Peritoneum (tissue), 1 donor: ENCODE measurements around a stretch of chr6.

- PRO-cap, result no peak
These were observed 24.4 kb downstream of the CNR1 start for GRCh38 chr6:88141472-88142420.

DNA sequence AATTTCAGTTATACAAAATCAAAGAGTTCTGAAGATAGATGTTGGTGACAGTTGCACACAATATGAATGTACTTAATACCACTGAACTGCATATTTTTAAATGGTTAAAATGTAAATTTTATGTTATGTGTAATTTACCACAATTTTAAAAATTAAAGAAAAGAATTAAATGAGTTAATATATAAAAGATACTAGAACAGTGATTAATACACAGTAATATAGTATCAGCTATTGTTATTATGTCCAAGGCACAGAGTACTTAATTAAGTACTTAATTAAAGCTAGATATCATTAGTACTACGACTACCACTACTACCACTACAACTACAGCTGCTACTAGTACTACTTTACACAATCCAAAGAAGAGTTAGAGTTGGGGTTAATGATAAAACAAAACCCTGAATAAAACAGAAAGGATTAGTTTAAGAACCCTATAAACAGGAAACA lies 98.4 kb downstream of the RNGTT start:
- PRO-cap, result no peak

DNA sequence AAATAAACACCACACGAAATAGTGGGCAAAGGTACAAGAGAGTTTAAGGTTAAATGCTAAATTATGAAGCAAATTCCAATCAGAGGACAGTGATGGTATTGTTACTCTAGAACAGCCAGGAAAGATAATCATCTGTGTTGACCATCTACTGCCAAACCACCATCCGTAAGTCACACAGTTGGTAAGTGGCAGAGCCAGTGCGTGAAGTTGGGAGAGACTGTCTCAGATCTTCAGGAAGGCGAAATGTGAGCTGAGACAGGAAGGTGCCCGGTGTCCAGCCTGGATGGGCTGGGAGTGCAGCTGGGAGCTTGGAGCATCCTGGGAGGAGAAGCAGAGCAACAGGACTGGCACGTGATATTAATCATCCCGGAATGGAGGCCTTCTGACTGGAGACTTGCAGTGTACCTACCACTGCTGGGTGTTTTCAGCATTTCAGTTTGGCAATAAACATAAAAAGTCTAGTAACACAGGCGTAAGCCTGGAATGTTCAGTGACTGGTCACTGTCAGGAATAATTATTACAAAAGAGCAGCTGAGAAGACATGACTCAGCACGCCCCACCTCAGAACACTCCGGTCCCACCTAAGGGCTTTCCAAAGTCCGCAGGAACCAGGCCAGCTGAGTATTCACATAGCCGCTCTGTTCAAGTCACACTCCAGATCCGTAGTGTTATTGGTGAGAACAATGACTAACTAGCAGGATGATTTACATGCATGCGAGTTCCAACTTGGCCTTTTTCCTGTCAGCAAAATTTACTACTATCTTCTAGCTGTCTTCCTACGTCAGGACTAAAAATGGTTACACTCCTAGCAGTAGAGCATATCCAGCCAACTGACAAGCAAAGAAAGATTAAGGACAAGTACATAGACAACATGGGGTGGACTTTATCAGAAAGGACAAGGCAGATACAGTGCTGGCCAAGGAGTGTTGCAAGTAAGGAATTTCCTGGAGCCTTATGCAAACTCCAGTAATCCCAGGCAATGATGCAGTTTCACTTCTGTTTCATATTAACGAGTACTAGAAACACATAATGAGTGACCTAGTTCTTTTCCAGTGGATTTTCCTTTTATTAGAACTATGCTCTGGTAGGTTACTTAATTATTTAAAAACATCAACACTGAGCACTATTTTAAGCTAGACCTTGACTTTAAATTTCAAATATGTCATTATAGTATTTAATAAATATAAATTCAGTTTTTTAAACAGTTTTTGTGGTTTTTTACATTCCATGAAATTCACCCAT lies 45.0 kb upstream of the PNRC1 start:
- PRO-cap, result no peak

GRCh38 chr6:89083984-89084961 lies 3.7 kb downstream of the PNRC1 start:
- PRO-cap, result no peak

DNA sequence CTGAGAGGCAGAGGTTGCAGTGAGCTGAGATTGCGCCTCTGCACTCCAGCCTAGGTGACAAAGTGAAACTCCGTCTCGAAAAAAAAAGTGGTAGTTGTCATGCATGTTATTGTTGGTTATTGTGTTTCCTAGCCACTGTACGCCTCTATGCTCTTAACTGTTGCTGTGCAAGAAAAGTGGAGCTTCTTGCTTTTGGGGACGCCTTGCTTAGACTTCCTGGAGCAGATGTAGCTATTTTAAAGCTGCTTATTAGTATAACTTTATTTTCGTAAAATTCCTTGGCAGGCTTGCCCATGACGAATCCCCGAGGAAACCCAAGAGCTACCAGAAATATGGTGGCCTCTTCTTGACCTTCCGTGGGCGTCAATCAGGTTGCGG lies 17.3 kb downstream of the GABRR2 start:
- PRO-cap, result no peak

- PRO-cap, result no peak
These were observed 6.1 kb downstream of the UBE2J1 start for GRCh38 chr6:89346505-89346741.

GRCh38 chr6:89354045-89354533 lies 1.6 kb upstream of the UBE2J1 start:
- PRO-cap, result no peak

GRCh38 chr6:89375386-89376081 lies 23.0 kb upstream of the UBE2J1 start:
- PRO-cap, result no peak

DNA sequence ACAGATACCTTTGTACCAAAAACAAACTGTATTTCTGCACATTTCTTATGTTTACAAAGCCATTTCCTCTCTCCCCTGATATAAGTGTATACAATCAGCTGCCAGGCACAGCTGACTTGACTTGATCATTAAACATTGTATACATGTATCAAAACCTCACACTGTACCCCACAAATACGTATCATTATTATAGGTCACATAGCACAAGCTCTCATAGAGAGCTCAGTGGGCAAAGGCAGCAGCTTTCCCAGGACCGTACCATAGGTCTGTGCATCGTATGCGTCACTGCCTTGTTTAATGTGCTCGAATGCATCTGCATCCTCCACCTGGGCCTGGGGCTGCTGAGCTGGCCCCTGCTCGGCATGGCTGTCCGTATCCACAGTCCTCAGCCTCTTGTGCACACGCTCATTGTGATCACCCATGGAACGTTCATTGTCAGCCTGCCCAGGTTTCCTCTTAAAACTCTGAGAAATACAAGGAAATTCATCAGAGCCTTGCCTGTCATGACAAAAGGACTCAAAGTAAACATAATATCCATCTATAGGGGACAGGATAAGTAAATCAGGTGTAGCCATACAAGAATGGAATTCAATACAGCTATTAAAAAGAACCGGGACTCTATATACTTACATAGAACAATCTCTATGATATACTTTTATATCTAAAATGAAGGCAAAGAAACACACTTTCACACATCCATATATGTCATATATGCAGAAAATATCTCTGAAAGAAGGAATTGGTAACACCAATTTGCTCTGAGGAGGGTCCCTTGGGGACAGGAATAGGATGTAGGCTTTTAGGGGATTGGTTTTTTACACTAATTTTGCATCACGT lies 17.2 kb upstream of the LYRM2 start:
- PRO-cap, result no peak

GRCh38 chr6:89671980-89672382 lies 33.4 kb upstream of the LYRM2 start:
- PRO-cap, result no peak

- PRO-cap, result no peak
These were observed 11.7 kb downstream of the MDN1 start for GRCh38 chr6:89807676-89808563.

DNA sequence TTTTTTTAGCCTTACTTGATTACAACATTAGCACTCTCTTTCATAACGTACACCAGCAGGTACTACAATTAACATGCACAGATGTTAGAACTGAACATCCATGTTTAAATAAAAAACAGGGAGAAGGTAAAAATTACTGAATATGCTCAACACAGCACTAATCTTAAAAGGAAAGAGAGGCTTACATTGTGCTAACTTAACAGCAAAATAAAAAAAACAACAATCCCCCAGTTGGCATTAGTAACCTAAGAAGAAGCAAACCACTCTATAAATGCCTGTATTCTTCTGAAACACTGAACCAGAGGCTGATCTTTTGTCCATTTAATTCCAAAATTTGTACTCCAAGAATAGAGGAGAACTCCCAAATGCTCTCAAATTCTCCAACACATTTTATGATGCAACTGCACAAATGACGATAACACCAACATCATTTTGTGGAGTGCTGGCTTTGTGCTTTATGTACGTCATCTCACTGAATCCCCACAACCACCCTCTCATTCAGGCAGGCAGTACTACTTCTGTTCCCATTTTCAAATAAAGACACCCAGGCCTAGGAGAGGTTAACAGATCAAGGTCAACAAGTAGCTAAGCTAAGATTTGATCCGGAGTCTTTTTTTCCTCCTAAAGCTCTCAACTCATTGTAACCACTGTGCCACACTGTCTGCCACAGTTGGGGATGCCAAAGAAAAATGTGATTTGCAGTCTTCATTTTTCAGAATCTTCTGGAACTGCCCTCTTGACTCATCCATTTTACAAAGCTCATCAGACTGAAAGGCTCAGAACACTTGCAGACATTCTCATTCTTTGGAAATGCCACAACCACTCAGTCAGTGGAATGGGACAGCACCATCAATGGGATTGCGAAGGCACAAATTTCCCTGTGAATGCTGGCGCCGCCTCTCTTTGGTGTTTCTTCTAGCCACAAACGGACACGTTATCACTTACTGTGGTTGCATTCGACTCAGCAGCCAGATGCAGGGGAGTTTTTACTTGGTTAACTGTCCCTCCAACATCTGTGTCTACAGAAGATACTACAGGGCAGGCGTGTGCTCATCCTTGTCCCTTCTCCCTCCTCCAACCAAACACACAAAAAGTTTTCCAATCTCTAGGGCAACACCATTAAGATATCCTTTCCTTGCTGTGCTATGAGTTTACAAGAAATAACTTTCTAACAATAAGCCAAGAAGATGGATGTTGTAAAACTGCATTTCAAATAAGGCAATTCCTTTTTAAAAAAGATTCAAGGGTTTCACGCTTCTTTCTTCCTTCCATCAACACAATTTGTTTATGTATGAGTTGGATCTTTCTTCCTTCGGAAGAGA lies 184.4 kb downstream of the GJA10 start:
- PRO-cap, result no peak

GRCh38 chr6:90108075-90108359 lies 188.6 kb downstream of the BACH2 start:
- PRO-cap, result no peak

GRCh38 chr6:90108856-90109521 lies 187.7 kb downstream of the BACH2 start:
- PRO-cap, result no peak

- PRO-cap, result no peak
These were observed 139.8 kb downstream of the BACH2 start for GRCh38 chr6:90156718-90157364.

GRCh38 chr6:90175879-90176258 lies 120.8 kb downstream of the BACH2 start:
- PRO-cap, result no peak

DNA sequence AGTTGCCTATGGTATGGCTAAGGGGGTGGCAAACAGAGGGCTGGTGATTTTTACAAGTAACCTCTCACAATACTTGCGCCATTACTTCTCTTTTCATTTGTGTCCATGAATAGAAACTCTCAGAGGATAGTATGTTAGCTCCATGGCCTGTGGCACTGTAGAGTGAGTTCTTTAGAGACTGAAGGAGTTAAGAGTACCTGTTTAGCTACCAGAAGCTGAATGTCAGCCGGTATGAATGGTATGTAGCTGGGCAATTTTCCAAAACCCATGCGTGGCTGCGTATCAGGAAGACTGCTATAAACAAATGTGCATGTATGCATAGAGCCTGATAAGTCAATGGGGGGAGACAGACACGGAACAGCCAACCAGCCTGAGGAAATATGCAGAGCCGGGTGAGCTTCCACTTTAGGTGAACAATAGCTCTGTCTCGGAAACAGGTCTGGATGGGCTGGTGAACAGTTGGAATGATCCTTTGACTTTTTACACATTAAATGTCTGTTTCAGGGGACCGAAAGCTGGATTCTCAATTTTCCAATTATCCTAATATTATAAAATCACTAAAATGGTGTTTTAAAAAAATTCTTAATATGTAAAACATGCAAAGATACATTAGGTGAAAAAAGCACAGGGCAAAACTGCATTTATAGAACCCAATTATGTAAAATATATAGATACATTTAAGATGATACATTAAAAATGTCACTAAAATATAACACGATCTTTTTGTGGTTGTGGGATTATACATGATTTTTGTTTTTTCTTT lies 111.7 kb downstream of the BACH2 start:
- PRO-cap, result no peak

DNA sequence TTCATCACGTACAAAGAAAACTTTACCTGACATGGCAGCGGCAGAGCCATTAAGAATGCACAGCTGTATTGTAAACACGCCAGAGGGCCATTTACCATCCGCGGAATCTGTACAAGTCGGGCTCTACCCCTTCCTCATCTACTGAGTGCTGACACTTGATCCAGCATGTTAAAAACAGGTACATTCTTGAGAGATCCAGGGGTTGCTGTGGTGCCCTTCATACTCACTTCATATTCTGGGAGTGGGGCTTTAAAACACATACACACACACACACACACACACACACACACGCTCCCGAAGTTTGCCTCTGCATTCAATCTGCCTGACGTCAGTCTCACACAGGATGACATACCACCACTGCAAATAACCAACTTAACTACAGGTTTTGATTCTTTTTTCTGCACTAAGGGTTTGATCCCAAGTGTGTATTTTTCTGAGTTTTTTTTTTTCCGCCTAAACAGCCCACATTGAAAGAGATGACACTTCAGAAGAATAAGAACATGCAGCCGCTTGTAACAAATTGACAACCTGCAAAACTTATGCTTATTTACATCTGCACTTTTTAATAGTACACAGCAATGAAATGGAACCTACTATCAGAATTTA lies 77.0 kb downstream of the BACH2 start:
- PRO-cap, result no peak

- PRO-cap, result no peak
These were observed 622 bp downstream of the BACH2 start for GRCh38 chr6:90295828-90296614.

- PRO-cap, result no peak
These were observed 310 bp upstream of the BACH2 start for GRCh38 chr6:90297070-90297235.